ENCODE data around the genes NFKBIL1, MSH5 and LSM2.

DNA sequence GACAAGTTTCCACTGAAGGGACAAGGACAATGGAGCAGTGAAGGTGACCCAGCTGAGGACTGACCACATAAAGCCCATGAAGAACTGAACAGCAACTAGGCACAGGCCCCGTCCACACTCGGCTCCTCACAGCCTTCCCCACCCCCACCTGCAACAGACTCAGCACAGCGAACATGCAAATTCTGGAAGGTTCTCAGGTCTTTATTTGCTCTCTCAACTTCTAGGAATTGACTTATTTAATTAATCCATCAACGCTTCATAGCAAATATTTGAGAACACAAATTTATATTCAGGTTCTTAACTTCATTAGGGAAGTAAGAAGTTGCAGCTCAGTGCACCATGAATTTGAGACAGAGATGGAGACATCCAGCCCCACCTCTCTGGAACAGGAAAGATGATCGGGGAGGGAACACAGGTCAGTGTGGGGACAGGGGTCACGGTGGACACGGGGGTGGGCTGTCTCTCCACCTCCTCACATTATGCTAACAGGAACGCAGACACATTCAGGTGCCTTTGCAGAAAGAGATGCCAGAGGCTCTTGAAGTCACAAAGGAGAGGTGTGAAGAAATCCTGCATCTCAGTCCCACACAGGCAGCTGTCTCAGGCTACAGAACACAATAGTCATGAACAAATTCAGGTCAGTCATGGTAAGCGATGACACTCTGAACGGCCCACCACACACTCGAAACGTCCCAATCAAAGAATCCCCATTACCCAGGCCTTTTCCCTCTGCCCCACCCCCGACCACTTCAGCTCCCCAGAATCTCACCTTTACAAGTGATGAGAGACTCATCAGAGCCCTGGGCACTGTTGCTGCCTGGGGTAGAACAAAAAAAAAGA lies 3.1 kb downstream of the HLA-C start:
- PRO-cap = no peak
- RAMPAGE, long total RNA, 3 experiments = no peak in any of the 3 experiments

- PRO-cap = bidirectional peak, plus-strand start at chr6:31547600, minus-strand start at chr6:31547438
- RAMPAGE, long total RNA, 3 experiments = start-site peak on the plus strand in 2 of 3 experiments, at chr6:31547600-31547628 at its widest, 32 to 35 reads per replicate
Observed at GRCh38 chr6:31547241-31547963, at the start of gene NFKBIL1. Gene NFKBIL1 (plus strand): TSS chr6:31547608.

DNA sequence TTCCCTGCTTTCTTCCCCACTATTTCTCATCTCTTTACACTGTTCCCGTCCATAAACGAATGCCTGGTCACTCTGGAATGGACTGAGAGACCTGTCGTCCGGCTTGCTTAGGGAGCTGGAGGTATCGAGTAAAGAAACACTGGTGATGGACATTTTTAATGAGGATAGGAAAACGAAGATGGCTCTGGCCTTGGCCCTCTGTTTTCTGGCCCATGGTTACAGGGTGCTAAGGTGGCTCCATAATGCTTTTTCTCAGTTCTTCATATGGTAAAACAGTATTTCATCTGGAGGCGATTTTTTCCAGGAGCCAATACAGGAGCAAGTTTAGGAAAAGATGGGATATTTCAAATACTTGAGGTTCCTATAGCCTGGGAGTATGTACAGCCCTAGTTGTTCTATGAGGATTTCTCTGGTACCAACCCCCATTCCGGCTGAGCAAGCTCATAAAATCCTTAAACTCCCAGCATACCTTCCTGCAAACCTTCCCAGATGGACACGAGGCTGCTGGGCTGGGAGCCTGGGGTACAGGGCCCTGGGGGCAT lies 1.3 kb downstream of the PRRC2A start:
- PRO-cap = no peak
- RAMPAGE, long total RNA, 3 experiments = no peak in any of the 3 experiments

GRCh38 chr6:31652889-31653239 lies 403 bp upstream of the BAG6 start:
- PRO-cap = bidirectional peak, plus-strand start at chr6:31653005, minus-strand start at chr6:31652711
- RAMPAGE, long total RNA, 3 experiments = no peak in any of the 3 experiments

DNA sequence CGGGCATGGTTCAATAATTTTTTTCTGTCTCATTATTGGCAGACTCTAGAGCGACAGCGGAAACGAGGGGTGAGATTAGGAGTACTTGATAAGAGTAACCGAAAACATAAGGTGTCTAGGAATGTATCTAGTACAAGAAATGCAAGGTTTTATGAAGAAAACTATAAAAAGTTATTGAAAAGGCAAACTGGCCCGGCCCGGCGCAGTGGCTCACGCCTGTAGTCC lies 303 bp upstream of the ABHD16A start:
- PRO-cap = no peak
- RAMPAGE, long total RNA, 3 experiments = no peak in any of the 3 experiments

DNA sequence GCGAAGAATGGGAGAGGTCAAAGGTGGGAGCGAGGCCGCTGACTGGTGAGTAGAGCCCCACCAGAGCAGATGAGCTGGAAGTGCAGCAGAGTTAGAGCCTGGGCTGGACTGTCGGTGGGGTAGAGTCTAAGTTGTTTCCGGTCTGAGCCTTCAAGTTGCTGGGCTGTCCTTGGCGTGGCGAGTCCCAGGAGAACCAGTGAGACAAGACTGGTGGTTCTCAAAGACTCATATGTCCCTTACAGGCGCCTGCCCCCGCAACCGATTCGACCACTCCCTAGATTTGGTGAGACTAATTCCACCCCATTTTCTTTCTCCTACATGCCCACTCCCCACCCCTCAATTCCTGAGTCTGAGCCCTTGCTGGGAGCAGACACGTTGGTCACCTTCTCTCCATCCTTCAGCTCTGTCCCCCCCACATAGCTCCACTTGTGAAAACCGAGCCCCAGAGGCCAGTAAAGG lies 1.2 kb downstream of the MPIG6B start:
- PRO-cap = no peak
- RAMPAGE, long total RNA, 3 experiments = no peak in any of the 3 experiments

- PRO-cap = bidirectional peak, plus-strand start at chr6:31740012, minus-strand start at chr6:31739770; unidirectional peak, minus-strand start at chr6:31740555
- RAMPAGE, long total RNA, 3 experiments = start-site peak on the plus strand in 2 of 3 experiments, at chr6:31739964-31740020 at its widest, 37 to 46 reads per replicate
Observed at GRCh38 chr6:31739809-31740756, at the start of gene MSH5. Gene MSH5 (plus strand): TSS chr6:31740005.

- PRO-cap = no peak
- RAMPAGE, long total RNA, 3 experiments = start-site peak on the plus strand in 1 of 3 experiments, at chr6:31763046-31763101 at its widest, 14 reads per replicate
Observed at GRCh38 chr6:31762805-31763941, 717 bp downstream of the SAPCD1 start.

- PRO-cap = bidirectional peak, plus-strand start at chr6:31807064, minus-strand start at chr6:31806796
- RAMPAGE, long total RNA, 3 experiments = start-site peak on the minus strand in 3 of 3 experiments, at chr6:31806809-31806986 at its widest, 14 to 87 reads per replicate
Observed at GRCh38 chr6:31806371-31807255, at the start of gene LSM2. Gene LSM2 (minus strand): TSS chr6:31806966.

DNA sequence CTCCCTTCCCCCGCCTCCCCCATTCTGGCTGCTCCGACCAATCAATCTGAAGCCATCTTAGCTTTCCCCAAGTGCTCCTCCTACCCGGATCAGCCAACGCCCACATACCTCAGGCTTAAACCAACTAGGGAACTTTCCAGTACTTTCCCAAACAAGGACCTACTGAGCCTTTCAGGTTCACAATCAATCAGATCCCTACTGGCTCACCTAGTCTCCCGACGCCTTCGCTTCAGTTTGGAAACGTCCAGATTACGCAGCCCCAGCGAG lies 468 bp downstream of the HSPA1L start:
- PRO-cap = bidirectional peak, plus-strand start at position 190 of the sequence, minus-strand start at position 26 of the sequence
- RAMPAGE, long total RNA, 3 experiments = no peak in any of the 3 experiments

- PRO-cap = no peak
- RAMPAGE, long total RNA, 3 experiments = no peak in any of the 3 experiments
Observed at GRCh38 chr6:31819448-31819826, 4.1 kb downstream of the HSPA1A start.

GRCh38 chr6:31951663-31952306 lies 5.9 kb downstream of the CFB start:
- PRO-cap = no peak
- RAMPAGE, long total RNA, 3 experiments = no peak in any of the 3 experiments

DNA sequence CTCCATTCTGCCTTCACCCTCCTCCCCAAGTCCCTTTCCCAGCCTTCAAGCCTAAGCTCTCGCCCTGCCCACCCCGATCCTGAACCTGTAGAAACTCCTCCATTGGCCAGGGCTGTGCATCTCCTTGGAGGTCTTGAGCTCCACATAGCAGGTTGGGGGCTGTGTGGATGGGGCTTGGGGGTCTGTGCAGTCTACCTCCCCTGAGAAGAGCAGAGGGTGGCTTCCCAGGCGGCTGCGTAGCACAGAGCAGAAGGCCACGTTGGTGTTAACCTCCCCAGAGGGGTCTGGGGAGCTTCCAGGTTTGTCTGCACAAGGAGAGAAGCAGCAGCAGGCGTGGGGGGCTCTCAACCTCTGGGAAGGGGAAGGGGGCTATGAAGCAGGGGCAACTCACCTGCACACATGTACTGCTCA lies 1.4 kb downstream of the DXO start:
- PRO-cap = no peak
- RAMPAGE, long total RNA, 3 experiments = no peak in any of the 3 experiments

DNA sequence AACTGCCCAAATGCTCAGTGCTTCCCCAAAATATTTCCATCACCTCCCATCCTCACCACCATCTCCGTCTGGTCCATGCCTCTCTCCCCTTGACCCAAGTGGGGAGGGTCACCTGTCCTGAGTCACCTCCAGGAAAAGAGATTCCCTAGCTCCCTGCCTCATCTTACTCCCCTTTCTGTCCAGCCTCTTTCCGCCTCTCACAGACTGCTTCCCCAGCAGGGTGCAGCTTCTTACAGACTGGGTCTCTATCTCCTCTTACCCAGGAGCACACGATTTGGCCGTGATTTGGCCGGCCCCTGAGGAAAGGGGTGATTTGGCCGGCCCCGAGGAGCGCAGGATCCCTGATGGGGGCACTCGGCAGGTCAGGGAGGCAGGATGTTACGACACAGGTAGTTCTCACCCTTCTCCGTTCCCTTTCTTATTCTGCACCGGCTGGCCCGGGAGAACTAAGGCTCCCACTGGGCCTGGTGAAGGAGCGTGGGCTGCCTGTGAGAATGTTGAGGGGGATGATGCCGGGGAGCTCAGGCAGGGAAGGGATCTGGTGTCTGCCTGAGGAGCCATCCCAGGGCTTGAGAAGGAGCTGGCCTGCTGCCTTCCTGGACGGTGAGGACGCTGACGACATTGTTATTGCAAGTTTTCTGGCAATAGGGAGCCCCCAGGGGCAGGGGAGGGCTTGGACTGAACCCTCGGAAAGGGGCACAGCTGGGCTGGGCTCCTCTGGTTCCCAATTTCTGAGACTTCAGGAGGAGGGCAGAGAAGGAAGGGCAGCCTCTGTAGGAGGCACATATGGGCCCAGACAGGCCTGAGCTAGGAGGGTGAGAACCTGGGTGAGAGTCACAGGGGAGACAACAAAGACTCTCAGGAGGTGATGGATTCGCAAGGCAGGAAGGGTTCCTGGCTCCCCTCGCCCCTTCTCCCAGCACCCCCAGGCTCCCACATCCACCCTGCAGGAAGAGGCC lies 32.6 kb downstream of the CYP21A2 start:
- PRO-cap = no peak
- RAMPAGE, long total RNA, 3 experiments = no peak in any of the 3 experiments

DNA sequence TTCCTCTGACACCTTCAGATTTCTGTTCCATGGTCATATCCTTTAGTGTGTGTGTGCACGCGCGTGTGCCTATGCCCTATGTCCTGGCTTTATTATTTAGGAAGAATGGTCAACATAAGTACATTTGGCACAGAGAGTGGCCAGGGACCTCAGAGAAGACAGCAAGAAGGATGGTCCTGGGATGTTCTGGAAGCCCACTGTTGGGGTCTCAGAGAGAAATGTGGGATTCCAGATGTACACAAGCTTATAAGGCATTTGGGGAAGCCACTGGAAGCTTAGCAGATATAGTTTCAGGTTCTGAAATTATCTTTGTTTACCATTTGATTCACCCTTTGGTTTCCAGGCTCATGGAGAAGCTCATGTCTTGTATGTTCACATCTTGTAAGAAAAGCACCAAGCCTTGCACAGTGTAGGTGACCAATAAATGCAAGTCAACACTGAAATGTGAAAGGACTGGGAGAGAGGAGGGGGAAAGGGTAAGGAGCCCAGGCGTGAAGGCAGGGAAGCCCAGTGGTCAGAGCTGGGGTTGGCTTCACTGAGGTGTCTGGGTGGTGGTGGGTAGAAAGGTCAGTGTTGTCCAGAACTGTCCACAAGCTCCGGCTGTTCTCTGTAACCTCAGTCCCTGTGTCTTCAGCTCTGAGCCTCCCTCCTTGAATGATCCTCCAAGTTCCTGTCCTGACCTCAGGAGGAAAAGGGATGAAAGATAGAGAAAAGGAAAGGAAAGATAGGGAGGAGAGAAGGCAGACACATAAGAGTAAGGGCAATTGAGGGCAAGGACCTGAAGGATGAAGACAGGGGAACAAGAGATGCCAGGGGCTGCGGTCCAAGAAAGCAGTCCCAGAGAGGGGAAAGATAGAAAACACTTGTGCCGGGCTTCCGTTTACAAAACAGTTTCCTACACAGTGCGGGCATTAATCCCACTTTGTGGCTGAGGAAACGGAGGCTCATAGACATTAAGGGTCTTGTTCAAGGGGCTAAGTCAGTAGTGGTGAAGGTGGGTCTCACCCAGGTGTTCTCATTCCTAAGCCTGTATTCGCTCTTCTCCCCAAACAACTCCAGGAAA lies 2.3 kb upstream of the TNXB start:
- PRO-cap = no peak
- RAMPAGE, long total RNA, 3 experiments = start-site peak on the plus strand in 1 of 3 experiments, centred at position 643 of the sequence, 6 reads per replicate

GRCh38 chr6:32114699-32115922 lies 6.0 kb upstream of the TNXB start:
- PRO-cap = no peak
- RAMPAGE, long total RNA, 3 experiments = no peak in any of the 3 experiments

DNA sequence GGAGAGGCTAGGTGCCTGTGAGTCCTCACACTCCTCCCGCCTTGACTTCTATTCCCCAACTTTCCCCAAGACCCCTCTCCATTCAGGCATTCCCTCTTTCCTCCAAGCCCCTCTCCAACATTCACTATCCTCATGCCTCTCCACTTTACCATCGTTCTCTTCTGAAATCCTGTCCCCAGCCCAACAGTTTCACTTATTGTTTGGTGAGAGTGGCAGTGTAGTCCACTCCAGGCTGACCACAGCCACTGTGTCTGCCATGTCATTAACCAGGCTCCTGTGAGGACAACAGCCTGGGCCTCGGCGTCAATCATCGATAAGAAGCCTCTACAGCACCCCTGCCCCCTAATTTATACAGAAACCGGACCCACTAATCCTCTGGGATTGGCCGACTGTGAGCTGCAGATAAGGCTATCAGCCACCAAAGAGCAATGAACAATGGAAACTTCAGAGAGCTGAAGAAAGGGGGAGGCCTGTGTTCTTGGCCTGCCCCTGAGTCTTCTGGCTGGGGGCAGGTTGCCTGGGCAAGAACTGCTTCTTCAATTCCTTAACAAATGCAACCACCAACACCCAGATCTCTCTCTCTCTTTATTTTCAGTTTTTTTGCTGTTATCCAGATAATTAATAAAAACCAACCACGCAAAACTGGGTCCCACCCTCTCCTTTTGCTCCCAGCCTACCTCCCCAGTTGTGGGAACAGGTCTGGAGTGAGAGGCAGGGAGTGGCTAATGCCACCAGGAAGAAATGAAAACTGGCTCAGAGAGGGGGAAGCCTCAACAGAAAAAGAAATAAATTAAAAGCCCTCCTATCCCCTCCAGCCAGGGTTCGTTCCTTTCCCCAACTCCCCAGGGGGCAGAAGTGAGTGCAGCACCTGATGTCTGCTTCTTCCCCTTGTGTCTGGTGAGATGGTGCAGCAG lies 3.5 kb downstream of the EGFL8 start:
- PRO-cap = no peak
- RAMPAGE, long total RNA, 3 experiments = no peak in any of the 3 experiments

GRCh38 chr6:32415590-32415949 lies 8.6 kb upstream of the BTNL2 start:
- PRO-cap = no peak
- RAMPAGE, long total RNA, 3 experiments = no peak in any of the 3 experiments

GRCh38 chr6:32665719-32666115 lies 740 bp downstream of the HLA-DQB1 start:
- PRO-cap = no peak
- RAMPAGE, long total RNA, 3 experiments = no peak in any of the 3 experiments

DNA sequence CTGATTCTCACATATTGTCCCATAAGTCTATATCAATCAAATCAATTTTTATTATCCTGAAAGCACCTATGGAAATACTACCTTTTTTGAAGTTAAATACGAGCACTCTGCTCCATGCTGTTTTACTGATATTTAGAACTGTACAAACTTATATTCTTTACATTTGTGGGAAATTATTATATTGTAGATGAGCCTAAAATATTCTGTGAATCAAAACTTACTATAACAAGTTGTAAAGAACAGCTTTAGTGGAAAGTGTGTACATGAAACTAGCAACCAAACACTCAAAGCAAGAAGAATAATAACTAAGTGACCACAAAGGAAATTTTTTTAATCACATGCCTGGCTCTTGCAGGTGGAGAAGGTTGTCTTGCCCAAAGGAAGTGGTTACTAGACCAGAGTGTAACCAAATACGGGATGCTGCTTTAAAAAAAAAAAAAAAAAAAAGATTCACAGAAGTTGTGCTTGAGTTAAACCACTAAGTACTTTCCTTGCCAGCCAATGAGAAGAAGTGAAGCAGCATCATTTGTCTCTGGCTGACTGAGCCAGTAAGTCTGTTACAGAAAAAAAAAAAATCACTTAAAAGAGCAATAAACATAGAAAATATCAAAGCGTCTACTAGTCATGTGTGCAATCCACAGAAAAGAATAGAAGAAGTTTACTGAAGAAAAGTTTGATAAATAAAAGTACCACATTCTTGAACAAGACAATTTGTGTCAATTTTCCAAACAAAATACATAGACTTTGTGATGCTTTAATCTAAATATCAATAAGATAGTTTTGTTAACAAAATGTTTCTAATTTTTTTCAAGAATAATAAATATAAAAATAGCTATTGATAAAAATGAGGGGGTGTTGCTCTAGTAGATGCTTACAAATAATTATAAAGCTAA lies 19.2 kb upstream of the HLA-DQB1 start:
- PRO-cap = no peak
- RAMPAGE, long total RNA, 3 experiments = no peak in any of the 3 experiments